Pulmonary artery (tissue), 1 donor: ENCODE results near the genes RBMS1, DPP4 and GCA.

GRCh38 chr2:160408926-160409223, 84.7 kb downstream of the RBMS1 start:
- PRO-cap: no peak

GRCh38 chr2:160411029-160411579, 82.5 kb downstream of the RBMS1 start:
- PRO-cap: no peak

DNA sequence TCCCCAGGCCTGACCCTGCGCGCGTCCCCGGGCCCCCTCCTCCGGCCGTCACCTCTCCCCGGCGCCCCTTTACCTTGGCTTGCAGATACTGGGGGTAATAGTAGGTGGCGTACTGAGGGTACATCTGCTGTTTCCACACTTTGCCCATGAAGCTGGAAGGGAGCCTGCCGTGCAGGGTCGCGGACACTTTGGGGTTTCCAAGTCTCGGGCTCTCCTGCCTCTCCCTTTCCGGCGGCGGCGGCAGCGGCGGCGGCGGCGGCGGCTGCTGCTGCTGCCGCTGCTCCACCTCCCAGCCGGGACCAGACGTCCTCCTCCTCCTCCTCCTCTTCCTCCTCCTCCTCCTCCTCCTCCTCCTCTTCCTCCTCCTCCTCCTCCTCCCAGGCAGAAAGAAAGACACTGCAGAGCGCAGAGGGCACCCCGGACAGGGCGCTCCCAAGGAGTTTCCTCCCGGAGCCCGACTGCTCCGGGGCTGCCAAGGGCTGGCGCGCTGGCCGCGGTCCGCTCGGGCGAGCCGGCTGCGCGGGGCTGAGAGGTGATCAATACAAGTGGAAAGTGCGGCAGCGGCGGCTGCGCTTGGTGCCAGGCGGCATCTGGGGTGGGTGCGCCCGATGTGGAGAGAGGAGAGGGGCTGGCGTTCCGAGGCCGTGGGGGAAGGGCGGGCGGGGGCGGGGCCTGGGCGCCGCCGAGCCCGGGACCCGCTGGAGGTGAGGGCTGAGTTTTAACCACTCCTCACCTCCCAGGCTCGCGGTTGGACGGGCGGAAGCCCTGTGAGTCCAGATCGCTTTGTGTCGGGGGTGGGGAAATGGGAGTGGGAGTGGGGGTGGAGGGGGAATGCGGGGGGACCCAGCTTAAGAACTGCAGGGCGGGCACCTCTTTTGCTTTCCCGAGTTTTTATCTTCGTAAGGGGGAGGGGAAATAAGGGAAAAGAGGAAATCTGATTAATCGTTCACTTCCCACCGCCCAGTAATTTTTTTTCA, at the start of gene RBMS1:
TSS of gene RBMS1 (minus strand) at position 592 of the 977 bp plus-strand sequence.
- PRO-cap: unidirectional peak, minus-strand start at position 301 of the sequence; bidirectional peak, plus-strand start at position 739 of the sequence, minus-strand start at position 592 of the sequence

DNA sequence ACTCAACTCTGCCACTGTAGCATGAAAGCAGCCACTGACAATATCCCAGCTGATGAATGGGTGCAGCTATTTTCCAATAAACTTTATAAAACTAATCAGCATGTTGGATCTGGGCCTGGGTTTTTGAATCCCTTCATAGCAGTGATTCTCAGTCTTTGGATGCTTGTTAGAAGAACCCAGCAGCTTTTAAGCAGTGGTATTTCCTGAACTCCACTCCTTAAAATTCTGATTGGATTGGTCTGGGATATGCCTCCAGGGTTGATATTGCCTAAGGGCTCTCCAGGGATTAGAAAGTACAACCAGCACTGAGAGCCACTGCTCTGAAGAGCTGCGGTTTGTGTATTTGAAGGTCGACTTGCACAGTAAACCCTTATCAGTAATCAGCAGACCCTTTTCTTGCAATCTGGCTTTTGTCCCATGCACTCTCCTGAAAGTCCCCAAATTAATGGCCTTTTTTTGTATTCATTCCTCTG, 17.0 kb upstream of the RBMS1 start:
- PRO-cap: no peak

GRCh38 chr2:160704095-160704806, 210.6 kb upstream of the RBMS1 start:
- PRO-cap: no peak

GRCh38 chr2:161077027-161077494, 83.2 kb upstream of the TANK start:
- PRO-cap: no peak

GRCh38 chr2:161123317-161123736, 36.9 kb upstream of the TANK start:
- PRO-cap: no peak

- PRO-cap: no peak
These were observed 19.2 kb downstream of the TANK start for GRCh38 chr2:161179319-161179869.

GRCh38 chr2:162073836-162074737, at the start of gene DPP4:
Gene DPP4, minus strand, starts transcription at chr2:162074215.
- PRO-cap: no peak

GRCh38 chr2:162328849-162329250, 10.4 kb upstream of the IFIH1 start:
- PRO-cap: no peak

DNA sequence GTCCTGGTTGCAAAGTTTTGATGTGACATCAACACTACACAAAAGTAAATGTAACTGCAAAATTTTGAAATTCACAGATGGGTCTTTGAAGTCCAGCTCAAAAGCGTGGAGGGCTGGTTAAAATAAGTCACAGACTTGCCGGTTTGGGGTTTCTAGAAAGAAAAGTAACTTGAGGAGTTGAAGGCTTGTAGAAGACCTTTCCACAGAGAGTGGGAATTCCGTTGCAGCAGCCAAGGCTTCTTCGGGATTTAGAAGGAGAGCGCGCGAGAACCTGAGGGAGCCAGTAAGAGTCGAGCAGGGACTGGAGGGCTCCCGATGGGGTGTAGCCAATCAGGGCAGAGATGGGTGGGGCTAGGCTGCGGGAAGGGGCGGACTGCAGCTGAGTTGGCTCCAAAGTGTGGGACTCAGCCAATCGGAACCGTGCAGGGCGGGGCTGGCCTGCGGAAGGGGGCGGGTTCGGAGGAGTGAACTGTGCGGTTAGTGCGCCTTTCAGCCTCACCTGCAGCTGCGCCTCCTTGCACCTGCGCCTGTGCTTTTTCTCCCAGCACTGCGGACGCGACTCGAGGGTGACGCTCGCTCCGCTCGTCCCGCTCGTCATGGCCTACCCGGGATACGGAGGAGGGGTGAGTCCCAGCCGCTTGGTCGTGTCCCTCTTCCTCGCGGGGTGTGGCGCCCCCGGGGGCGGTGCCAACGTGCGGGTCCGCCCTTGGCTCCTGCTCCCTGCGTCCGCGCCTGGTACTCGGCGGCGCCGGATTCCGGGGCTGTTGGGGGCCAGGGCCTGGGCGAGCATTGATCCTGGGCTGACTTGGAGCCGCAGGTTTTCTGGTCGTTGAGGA, at the start of gene GCA:
TSS of gene GCA (plus strand) at position 480 of the 836 bp plus-strand sequence.
- PRO-cap: bidirectional peak, plus-strand start at position 498 of the sequence, minus-strand start at position 250 of the sequence; bidirectional peak, plus-strand start at position 725 of the sequence, minus-strand start at position 596 of the sequence

DNA sequence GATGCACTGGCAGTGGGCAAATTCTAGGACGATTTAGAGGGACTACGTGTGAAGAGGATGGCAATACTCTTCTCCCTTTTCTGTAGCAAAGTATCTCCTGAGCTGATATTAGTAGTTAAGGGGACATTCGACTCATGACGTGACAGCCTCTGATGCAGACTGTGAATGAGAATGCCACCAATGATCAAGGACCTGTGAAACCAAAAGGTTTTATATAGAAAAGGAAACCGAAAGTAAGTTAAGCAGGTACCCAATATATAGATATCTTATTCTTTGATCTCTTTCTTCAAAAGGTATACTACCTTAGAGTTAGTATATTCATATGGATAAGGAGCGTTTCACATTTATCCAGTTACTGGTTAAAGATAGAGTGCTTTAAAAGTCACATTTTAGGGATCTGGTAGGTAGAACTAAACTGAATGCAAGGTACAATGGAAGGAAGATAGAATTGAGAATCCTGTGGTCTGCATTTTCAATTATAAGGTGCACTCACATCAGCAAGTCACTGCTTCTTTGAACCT, 106.4 kb downstream of the KCNH7 start:
- PRO-cap: no peak

- PRO-cap: no peak
These were observed 307.2 kb downstream of the GRB14 start for GRCh38 chr2:164314028-164314617.

DNA sequence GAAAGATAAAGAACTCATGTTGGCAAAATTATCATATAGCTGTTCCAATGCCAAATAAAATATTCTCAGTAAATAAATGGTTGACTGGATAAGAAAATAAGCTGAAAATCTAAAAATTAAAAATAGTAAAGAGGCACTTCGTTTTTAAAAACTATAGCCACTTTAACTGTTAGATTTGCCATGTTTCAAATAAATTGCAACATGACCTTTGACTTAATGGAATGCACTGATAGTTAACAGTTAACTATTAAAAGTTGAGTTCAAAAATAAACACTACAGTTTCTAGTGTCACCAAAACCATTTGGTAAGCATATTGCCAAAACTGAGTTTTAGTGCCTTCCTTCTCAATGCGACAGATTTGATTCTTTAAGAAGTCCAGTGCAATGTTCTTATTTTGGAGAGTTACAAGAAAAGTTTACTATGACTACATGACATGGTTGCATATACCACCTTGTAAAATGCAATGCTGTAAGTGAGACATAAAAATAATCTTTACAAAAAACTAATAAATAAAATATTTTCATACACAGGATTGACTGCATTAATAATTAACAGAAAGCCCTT, 54.0 kb downstream of the GRB14 start:
- PRO-cap: no peak

GRCh38 chr2:164620654-164621349, 480 bp downstream of the GRB14 start:
- PRO-cap: no peak

DNA sequence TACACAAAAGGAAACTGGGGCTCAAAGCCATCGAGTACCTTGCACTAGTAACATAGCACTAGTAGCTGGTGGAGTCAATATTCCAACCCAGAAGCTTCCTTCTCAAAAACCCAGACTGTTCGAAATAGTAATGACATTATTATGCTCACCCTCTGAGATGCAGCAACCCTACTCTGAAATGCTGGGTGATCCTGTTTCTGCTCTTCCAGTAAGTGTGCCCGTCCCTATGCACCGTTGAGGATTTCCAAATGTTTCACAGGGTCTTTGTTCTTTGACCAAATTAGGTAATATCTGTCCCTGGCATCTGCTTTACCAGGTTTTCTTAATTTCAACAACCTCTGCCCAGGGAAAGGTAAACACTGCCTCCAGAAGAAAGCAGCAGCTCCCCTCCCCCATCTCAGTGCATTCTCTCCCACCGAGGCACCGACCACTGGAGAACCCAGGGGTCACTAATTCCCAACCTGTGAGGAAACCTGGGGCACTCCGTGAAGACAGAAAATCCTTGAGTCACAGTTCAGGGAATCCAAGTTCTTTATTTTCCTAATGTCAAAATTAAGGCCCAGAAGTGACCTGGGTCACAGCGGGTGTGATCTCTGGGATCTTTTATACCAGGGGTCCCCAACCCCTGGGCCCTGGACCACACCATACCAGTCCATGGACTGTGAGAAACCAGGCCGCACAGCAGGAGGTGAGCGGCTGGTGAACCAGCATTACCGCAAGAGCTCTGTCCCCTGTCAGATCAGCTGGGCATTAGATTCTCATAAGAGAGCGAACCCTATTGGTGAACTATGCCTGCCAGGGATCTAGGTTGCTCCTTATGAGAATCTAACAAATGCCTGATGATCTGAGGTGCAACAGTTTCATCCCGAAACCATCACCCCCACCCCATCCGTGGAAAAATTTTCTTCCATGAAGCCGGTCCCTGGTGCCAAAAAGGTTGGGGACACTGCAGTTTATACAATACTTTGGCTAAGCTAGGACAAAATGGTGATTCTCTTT, 1.2 kb upstream of the GRB14 start:
- PRO-cap: no peak

DNA sequence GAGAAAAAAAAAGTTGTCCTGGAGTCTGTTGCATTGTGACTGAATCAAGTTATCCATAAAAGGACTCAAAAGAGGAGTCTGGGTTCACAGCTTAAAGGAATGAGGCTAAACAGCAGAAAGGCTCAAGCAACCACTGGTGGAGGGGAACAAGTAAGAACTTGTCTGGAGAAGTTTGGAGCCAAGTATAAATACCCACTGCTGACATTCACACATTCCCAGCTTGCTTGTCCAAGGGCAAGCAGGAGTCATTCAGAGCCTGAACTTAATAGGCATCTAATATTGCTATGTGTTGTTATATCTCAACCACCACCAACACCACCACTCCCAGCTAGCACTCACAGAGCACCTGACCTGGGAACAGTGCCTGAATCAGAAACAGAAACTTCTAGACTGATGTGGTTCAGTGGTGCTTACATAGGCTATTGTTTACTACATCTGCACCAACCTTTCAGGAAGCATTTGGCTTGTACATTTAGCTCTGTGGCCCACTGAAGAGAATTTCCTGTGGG, 36.4 kb upstream of the SLC38A11 start:
- PRO-cap: no peak

GRCh38 chr2:165293733-165294189, 54.5 kb downstream of the SCN2A start:
- PRO-cap: no peak

- PRO-cap: no peak
These were observed 495 bp upstream of the GALNT3 start for GRCh38 chr2:165794467-165795017.

DNA sequence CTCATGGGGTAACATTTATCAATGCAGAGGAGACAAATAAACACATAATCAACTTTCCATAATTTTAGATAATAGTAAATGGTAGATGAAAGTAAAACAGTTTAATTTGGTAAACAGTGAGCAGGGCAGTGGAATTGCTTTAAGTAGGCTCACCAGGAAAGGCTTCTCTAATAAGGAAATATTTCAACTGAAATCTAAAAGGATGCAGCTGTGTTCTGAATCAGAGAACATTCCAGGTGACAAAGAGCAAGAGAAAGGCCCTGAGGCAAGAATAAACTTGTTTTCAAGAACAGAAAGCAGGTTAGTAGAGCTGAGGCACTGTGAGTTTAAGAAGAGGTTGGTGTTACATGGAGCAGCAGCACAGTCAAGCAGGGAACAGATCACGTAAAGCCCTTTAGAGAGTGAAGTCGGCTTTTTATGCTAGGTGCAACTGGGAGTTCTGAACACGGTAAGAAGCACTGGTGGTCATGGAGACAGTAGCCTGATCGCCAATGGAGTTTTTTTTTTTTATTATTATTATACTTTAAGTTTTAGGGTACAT, 57.0 kb upstream of the SCN1A start:
- PRO-cap: no peak